Hematopoietic multipotent progenitor cell (in vitro differentiated cells): ENCODE data around the gene DDX46.

DNA sequence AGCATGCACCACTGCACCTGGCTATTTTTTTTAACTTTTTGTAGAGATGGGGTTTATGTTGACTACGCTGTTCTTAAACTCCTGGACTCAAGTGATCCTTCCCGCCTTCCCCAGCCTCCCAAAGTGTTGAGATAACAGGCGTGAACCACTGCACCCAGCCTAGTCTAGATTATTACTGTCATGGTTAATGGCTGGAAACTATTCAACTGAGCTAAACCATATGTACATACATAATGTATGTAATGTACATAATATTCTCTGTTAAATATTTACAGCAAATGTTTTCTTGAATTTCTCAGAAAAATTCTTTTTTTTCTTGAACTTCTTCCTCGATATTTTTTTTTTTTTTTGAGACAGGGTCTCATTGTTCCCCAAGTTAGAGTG lies 21.3 kb downstream of the PPP2CA start:
- CAGE, long polyA plus RNA: no peak

DNA sequence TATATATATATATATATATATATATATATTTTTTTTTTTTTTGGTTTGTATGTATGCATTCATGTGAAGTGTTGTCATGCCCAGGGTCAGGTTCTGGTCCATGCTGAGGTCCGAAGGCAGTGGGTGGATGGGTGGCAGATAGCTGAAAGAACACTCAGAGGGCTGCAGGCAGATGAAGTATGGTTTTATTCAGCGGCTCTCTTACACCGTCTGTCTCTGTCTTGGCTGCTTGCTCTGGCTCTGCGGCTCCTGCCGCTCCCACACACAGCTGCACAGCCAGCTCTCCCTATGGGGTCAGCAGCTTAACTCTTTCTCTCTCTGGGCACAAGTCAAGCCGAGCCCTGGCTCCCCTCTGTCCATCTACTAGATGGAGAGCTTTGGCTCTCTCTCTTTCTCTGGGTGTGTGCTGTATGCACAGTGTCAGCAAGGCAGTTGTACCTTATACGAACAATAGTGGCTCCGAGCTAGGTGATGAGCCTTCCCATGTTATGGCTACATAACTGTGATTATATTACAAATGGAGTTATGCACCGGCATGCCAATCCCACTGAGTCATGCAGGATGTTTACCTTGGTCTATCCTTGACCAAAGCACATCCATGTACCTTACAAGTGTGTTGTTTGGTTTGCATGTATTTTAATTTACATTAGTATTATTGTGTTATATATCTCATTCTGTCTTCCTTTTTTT lies 19.2 kb upstream of the PPP2CA start:
- CAGE, long polyA plus RNA: no peak

- CAGE, long polyA plus RNA: no peak
Observed at GRCh38 chr5:134398339-134399122, 13.2 kb downstream of the CDKN2AIPNL start.

- CAGE, long polyA plus RNA: no peak
Observed at GRCh38 chr5:134460377-134461115, 48.9 kb upstream of the CDKN2AIPNL start.

DNA sequence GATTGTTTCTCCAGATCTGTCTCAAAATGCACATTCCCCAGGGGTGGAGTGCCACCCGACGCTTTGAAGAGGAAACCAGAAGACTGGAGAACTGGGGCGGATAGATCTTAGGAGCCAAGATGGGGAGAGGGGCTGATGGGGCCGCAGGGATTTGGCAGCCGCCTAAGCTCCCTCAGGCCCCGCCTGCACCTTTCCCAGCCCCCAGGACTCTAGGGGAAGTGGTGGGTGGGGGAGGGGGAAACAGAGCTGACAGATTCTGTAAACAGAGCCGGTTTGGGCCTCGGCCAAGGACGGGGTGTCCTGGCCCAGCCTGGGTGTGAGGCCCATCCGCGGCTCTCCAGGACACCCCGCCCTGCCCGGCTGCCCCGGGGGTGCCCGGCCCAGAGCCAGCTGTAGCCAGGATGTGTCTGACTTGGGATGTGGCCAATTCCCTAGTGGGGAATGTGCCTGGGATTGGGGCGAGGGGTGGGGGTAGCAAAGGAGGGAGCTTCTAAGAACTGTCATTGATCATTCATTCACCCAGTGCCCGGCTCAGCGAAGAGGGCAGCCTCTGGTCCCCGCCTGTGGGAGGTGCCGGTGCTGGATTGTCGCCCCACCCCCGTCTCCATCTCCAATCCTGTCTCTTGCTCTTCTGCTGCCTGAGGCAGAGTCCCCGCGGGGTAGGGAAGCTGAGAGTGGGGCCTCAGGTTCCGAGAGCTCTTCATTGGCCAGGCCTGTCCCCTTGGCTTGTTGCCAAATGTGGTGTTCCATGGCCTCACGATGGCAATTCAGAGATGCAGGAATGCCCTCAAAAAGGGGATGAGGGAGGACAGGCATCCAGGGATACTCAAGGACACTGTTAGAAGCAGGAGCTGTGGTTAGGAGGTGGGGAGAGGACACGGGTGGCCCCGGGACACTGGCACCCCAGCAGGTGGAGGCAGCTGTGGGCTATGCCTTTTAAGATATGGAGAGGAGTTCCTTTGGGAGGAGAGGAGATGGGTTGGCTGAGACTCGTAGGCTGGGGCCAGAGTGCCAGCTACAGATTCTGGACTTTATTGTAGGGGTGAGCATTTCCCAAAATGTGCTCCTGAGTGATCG lies 54.9 kb upstream of the CDKN2AIPNL start:
- CAGE, long polyA plus RNA: no peak

- CAGE, long polyA plus RNA: no peak
Observed at GRCh38 chr5:134533355-134533973, 8.0 kb downstream of the JADE2 start.

DNA sequence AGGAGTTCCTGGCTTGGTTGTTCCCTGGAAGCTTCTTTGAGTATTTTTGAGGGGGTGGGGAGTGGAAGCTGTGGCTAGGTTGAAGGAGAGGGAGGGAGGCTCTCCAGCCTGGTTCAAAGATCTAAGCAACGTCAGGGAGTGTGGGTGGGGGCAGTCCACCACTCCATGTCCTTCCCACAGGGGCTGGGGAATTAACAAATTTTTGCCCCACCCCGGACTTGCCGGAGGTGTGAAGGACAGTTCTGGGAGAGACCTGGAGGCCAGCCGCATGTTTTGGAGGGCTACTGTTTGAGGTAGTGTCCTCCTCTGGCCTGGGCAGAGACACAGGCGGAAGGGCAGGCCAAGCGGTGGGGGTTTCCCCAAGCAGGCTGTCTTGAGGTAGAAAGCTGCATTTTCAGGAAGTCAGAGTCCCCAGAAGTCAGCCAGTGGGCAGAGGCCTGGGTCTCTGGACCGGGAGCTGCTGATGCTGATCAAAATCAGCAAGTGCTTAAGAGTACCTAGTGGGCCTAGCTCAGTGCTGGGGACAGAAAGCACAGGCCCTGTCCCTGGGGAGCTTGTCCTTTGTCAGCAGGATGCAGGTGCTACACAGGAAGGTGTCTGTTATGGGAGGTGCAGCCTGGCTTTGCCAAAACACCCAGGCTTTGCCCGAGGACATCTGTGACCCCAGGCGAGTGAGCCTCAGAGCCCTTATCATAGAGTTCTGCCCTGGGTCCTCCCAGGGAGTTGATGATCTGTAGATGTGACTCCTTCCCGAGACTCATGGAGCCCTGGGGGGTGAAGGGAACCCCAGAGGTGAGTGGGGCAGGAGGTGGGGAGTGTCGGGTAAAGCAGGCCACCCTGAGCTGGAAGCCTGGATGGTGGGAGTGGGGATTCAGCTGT lies 18.5 kb downstream of the JADE2 start:
- CAGE, long polyA plus RNA: no peak

GRCh38 chr5:134758285-134759554 lies at the start of gene DDX46:
DDX46 (plus strand) TSS chr5:134758779.
- CAGE, long polyA plus RNA: start-site peak on the plus strand at chr5:134758771-134758800, 399 reads

GRCh38 chr5:134876689-134877308 lies 2.6 kb downstream of the TXNDC15 start:
- CAGE, long polyA plus RNA: no peak

DNA sequence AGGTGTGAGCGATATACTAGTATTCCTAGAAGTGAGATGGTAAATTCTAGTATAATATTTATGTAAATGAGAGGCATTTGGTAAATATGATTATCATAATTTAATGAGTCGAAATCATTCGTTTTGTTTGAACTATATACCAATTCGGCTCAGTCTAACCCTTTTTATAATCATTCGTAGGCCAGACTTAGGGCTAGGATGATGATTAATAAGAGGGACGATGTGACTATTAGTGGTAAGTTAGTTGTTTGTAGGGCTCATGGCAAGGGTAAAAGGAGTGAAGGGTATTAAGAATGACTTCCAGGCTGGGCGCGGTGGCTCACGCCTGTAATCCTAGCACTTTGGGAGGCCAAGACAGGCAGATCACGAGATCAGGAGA lies 23.3 kb downstream of the PCBD2 start:
- CAGE, long polyA plus RNA: no peak

DNA sequence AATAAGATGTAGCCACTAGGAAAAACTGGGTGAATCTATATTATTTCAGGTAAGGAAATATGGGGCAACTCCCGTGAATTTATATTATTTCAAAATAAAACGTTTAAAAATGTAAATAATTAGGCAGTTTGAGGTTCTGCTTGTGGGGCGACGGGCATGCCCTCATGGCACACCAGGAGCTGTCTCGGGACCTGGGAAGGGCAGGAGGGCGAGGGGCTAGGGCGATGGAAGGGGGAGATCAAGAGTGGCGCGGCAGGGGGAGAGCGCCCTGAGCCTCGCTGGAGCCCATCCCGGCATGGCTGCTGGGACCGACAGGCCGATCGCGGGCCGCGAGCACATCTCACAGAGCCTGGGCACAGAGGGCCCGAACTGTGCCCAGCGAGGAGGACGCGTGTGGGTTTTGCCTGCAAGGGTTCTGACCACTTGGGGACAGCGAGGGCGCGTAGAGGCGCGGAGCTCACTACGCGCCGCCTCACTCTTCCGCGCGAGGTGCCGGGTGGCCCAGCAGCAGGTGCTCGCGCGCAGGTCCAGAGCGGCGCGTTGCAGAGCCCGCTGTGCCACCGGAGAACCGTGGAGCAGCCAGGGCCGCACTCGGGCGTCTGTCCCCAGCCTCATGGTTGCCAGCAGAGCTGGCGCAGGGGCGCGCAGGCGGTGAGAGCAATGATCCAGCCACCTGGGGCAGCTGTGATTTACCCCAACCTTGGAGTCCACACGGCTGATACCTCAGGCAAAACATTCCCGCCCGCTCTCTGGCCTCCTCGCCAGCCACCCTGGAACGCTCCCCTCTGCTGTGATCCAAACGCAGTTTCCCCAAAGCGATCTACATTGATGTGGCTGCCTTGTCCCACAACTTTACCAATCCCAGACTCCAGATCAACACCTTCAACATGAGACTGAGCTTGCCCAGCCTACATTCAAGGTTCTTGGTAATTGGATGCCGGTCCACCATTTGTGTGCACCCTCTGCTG lies 16.3 kb upstream of the PITX1 start:
- CAGE, long polyA plus RNA: no peak

DNA sequence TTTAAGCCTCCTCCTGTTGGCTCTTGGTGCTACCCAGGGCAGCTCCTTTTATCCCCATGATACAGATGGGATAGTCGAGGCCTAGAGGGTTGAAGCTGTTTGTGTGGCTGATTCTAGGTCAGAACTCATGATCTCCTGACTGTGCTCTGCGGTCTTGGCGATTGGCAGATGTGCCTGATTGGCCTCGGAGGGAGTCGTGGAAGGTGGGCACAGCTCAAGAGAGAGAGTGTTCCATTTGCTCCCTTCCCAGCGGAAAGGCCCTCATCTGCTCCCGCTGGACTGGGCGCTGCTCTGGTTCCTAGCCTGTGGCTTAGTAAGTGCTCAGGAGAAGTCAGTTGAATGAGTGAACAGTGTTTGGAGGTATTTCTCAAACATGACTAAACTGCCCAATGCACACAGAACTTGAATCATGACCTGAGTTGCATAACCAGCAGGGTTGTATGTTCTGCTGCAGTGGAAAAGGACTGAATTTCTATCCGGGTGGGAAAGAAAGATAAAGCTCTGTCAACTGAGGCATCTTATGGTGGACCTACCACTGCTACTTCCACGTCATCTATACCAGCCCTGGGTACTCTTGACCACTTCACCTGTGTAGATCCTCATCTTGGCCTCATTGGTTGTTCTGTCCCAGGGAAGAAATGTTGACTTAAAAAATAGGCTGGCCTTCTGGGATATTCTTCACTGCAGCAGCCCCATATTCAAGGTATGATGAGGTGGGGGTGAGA lies 120.2 kb upstream of the PITX1 start:
- CAGE, long polyA plus RNA: no peak

- CAGE, long polyA plus RNA: no peak
Observed at GRCh38 chr5:135185268-135186065, 151.4 kb upstream of the PITX1 start.

DNA sequence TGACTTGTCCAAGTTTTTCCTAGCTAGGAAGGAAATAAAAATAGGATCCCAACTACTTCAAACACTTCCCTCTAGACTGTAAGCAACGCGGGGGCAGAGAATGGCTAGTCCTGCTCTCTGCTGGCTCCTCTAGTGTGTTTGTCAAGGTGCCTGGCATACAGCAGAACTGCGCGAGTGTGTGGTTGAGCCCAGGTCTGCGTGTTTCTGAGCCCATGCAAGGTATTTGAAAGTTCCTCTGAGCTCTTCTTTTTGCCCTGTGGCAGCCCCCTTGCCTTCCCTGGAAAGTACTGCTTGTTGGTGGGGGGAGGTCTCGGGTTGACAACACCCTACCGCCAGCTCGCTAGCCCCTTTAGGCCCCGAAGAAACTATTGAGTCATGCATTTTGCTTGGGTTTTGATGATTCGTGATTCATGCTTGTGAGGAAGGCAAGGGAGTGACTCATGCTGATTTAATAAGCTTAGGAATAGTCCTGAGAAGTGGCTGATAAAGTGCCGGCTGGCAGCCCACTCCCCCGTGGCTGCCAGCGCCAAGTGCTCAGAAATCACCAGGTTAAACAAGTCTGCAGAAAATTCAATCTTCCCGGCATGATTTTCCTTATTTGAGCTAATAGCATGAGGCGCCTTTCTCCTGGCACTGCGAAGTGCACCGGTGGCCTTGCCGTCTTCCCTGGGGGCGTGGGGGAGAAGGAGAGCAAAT lies 152.2 kb downstream of the MACROH2A1 start:
- CAGE, long polyA plus RNA: no peak

DNA sequence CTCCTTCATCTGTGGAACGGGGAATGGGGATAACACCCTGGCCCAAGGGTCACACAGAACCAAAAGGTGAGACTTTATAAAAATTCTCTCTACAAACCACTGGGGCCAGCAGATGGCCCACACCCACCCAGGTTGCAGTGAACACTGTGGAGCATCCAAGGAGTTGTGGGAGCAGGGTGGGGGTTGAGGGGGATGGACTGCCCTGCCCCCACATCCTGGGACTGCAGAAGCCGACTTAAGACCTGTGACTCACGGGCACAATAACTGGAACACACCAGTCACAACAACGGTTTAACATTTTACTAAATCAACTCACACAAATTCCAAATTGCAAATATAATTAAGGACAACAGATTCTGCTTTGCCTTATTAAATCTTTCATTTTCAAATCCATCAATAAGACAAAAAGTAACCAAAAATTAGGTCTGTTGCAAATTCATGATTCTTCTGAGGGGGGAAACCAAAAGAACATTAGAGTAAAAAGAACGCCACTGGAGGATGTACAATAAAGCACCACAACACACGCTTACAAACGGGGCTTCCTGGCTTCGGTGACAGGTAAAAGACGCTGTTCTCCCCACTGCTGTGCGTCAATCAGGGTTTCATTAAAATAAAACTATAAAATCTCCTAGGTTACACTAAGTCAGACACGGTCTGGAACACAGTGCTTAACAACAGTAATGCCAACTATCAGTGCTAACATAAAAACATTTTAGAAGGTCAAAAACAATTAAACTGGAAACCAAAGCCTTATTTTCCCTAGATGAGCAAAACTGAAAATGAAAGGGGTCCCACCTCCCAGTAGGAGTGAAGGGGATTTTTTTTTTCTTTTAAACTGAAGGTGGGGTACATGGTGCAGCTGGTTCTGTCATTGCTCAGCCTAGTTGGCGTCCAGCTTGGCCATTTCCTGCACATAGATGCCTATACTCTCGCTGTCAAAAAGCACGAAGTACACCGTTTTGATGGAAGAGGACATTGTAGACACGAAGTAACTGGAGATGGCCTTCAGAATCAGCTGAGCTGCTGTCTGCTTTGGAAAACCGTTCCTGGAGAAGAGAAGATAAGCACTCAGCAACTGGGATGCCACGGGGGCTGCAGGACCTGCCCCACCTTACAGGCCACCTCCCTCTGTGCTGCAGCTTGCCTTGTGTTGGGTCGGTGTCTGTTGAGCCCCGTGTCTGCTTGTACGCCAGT lies 64.5 kb downstream of the MACROH2A1 start:
- CAGE, long polyA plus RNA: start-site peak on the plus strand centred at position 441 of the sequence, 91 bp wide, 18 reads; start-site peak on the minus strand centred at position 806 of the sequence, 458 bp wide, 1,358 reads; start-site peak on the plus strand centred at position 848 of the sequence, 29 bp wide, 6 reads

GRCh38 chr5:135374126-135374600 lies 24.9 kb downstream of the MACROH2A1 start:
- CAGE, long polyA plus RNA: no peak

- CAGE, long polyA plus RNA: no peak
Observed at GRCh38 chr5:135375660-135376320, 23.2 kb downstream of the MACROH2A1 start.

GRCh38 chr5:135433529-135434053 lies 13.6 kb downstream of the DCANP1 start:
- CAGE, long polyA plus RNA: no peak

GRCh38 chr5:135929798-135930564 lies 24.8 kb downstream of the LECT2 start:
- CAGE, long polyA plus RNA: no peak

DNA sequence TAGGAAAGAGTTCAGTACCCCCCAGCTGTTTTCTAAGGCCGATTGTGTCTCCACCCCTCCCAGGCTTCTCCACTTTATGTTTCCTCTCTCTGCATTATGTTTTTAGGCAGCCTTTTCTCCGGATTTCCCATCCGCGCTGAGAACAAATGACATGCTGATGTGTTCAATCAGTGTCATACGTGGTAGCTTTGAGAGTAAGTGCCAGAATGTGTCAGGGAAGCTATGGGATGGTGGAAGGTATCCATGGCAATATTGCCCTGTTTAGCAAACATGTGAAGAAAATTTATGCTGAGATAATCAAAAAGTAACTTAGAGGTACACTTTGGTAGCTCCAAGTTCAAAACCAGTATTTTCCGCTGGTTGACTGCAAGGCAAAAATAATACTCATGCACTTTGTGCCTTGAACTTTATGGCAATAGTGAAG lies 36.6 kb upstream of the LECT2 start:
- CAGE, long polyA plus RNA: no peak